Sternocleidomastoid (tissue), 1 donor: Measurements from ENCODE around the genes CSN3, OPRPN and DCK.

DNA sequence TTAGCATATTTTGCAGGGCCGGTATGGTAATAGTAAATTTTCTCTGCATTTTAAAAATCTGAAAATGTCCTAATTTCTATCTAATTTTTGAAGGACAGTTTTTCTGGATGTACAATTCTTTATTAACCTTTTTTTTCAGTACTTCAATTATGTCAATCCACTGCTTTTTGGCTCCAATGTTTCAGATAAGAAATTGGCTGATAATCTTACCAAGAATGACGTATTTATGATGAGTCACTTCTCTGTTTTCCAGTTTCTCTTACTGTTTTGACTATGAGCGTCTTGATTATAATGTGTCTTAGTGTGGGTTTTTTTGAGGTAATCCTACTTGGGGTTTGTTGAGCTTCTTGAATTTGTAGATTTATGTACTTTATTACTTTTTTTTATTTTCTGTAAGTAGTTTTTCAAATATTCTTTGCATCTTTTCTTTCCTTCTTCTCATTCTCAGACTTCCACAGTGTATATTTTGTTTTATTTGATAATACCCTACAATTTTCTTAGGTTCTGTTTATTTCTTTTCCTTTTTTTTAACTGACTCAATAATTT lies 47.2 kb downstream of the UGT2B11 start:
- PRO-cap, result no peak

DNA sequence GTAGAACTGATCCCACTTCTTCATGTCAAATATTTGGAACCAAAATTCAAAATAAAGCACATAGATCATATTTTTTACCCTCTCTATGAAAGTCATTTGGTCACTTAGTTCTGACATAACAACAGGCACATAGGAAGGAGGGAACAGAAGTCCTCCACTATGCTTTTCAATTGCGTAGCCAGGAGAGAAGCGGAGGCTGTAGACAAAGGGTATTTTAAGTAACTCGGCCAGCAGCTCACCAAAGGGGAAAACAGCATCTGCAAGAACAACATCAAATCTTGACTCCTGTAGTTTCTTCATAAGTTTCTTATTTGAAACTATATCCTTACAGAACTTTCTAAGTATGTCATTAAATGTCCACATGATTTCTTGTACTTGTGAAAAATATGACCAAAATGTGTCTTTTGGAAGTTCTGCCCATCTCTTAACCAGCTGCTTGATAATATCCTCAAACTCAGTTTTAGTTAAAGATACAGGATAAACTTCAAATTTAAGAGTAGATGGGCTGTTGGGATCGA lies 492 bp downstream of the UGT2B4 start:
- PRO-cap, result no peak

DNA sequence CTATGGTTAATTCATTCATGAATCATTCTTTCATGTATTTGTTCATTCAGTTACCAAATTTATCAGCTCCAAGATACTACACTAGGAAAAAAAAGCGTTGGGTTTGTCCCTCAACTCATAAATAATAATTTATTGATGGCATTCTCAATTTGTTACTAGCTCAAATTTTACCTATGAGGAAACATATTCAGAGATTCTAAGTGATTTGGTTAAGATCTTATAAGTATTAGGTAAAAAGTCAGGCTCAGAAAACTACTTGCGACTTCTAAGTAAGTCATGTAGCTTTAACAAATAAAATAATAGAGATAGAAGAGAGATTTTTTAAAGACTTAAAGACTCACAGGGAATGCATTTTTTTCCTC lies 6.7 kb upstream of the SULT1B1 start:
- PRO-cap, result no peak

DNA sequence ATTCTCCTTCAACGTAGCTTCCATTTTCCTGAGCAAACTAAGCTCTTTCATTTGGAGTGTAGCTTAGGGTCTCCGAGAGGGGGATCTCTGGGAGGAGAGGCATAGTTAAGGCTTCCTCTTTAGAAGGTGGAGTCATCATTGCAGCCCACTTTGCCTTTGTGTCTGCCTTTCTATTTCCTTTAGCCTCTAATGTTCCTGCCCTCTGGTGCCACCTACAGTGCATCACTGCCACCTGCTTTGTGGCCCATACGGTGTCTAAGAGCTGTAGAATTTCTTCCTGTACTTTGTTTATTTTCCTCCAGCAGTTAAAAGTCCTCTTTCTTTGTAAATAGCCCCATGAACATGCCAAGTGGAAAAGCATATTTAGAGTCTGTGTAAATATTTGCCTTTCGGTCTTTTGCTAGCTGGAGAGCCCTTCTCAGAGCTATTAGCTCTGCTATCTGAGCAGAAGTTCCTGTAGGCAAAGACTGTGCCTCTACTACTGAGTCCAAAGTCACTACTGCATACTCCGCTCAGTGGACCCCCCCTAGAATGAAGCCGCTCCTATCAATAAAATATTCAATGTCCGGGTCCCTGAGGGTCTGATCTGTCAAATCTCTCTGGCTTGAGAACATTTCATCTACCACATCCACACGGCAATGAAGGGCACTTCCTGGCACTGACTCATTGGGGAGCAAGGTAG lies 36.5 kb downstream of the SULT1E1 start:
- PRO-cap, result no peak

DNA sequence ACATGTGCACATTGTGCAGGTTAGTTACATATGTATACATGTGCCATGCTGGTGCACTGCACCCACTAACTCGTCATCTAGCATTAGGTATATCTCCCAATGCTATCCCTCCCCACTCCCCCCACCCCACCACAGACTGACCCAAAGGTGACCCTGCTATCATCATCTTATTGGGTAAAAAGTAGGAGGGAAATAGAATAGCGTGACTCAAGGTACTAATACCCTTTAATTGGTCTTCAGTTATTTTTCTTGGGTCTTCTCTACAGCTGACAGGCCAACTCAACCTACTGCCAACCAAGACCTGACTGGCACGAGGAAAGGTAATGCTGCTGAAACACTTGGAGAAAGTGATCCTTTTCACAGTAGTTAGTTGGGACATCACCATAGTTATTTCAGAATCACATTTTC lies at the start of gene CSN3:
CSN3 (plus strand) TSS at position 252 of the 408 bp plus-strand sequence.
- PRO-cap, result no peak

DNA sequence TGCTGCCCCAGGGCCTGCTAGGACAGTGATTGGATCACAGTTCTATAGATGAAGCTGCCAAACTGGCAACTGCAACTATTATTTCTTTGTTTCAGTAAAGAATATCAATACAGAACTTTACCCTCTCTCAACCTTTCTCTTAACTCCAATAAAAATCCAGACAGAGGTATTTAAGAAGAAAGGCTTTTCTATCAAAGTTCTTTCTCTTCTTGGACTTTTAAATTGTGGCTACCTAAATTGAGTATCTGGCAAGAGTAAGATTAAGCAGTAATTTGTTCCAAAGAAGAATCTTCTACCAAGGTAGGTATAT lies at the start of gene OPRPN:
OPRPN (plus strand) TSS at position 200 of the 310 bp plus-strand sequence.
- PRO-cap, result no peak

DNA sequence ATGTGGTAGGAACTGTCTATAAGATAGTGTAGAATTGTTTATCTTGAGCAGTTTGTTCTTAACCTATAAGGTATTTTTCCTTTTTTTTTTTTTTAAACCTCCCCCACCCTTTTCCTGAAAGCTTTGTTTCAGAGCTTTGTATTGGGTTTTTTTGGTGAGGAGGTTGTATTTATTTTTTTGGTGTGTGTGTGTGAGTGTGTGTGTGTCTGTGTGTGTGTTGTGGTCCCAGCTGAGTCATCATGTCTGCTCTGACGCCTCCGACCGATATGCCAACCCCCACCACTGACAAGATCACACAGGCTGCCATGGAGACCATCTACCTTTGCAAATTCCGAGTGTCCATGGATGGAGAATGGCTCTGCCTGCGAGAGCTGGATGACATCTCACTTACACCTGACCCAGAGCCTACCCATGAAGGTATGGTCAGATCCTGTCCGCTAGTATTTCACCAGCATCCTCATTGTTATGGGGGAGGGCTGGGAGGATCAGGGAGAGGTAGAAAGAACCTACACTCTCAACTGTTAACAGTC lies 636 bp downstream of the RUFY3 start:
- PRO-cap, result no peak

- PRO-cap, result no peak
Observed at GRCh38 chr4:70818471-70819421, 20.9 kb downstream of the GRSF1 start.

DNA sequence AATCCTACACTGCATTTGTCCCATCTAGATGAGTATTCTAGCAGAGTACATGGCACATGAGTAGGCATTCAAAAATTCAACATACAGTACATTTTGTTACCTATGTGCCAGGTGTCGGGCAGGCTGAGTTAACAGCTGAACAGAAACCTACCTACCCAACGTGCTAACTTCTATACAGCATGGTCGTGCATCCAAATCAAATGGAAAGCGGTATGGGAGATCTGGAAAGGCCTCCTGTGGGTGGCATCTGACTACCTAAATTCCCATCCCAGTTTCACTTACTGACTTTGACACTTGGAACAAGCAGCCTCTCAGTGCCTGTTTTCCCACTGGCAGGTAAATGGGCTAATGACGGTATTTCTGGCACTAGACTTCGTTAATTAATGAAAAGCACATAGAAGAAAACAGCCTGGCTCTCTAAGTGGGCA lies 692 bp upstream of the DCK start:
- PRO-cap, result no peak

DNA sequence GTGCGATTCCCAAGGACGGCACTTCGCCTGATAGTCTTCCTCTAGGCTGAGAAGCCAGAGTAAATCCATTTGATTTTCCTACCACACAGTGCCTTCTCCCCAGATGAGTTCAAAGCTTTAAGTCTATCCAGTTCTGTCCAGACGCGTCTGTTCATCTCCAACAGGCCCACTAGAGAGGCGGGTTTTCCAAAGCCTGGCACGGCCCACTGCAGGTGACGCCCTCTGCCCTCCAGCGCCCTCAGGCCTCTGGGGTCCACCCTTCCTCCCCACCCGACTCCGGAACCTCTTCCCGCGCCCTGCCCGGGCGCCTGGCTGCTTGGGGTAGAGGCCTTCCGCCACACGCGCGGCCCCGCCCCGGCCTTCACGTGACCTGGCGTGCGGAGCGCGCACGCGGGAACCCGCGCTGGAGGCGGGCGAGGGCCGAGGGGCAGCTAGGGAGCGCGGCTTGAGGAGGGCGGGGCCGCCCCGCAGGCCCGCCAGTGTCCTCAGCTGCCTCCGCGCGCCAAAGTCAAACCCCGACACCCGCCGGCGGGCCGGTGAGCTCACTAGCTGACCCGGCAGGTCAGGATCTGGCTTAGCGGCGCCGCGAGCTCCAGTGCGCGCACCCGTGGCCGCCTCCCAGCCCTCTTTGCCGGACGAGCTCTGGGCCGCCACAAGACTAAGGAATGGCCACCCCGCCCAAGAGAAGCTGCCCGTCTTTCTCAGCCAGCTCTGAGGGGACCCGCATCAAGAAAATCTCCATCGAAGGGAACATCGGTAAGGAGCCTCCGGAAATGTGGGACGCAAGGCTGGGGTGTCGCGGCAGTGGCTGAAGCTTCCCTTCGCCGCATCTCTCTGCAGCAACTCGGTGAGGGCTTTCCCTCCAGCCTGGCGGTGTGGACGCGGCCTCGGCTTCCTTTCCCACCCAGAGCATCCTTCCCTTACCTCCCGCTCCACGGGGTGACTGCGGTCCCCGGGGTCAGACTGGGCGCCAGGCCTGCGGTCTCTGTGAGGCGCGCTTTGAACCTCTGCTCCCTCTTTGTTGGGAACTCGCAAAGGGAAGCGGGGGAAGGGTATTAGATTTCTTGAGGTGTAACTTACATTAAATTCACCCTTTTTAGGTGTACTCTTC lies at the start of gene DCK:
DCK (plus strand) TSS at position 479 of the 1,111 bp plus-strand sequence.
- PRO-cap, result bidirectional peak, plus-strand start at position 408 of the sequence, minus-strand start at position 298 of the sequence; bidirectional peak, plus-strand start at position 595 of the sequence, minus-strand start at position 630 of the sequence; unidirectional peak, minus-strand start at position 849 of the sequence

DNA sequence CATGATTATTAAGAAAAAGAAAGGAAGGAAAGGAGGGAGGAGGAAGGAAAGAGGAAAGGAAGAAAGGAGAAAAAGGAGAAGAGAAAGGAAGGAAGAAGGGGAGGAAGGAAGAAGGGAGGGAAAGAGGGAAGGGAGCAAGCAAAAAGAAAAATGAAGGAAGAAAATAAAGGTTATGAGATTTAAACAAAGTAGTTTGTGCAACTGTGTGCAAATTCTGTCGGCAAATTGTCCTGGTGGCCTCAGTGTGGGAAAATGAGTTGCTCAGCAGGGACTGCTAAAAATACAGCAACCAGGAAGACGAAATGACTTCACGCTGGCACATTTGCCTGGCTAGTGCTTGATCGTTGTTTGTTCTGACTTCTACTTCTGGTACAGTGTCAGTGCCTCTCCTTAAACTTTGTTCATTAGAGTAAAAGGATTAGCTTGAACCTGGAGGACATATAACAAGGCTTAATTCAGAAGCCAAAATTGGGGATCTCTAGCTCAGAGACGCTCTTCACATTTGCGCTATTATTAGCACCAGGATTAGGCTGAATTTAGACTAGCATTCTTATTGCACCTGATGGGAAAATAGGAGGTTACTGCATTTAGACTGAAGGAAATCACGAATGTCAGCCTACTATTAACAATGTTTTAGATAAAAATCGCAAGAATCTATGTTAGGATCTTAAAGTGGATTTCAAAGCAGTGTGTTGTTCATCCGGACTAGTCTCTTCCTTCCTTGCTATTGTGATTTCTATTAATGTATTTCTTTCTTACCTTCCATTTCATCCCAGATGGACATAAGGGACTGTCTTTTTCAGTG lies 81.3 kb downstream of the DCK start:
- PRO-cap, result no peak

DNA sequence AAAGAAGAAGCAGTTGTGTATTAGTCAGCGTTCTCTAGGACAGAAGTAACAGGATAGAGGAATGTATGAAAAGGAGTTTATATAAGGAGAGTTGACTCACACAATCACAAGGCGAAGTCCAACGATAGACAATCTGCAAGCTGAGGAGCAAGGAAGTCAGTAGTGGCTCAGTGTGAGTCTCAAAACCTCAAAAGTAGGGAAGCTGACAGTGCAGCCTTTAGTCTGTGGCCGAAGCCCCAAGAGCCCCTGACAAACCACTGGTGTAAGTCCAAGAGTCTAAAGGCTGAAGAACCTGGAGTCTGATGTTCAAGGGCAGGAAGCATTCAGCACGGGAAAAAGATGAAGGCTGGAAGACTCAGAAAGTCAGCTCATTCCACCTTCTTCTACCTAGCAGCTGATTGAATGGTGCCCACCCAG lies 181.2 kb downstream of the GC start:
- PRO-cap, result no peak

DNA sequence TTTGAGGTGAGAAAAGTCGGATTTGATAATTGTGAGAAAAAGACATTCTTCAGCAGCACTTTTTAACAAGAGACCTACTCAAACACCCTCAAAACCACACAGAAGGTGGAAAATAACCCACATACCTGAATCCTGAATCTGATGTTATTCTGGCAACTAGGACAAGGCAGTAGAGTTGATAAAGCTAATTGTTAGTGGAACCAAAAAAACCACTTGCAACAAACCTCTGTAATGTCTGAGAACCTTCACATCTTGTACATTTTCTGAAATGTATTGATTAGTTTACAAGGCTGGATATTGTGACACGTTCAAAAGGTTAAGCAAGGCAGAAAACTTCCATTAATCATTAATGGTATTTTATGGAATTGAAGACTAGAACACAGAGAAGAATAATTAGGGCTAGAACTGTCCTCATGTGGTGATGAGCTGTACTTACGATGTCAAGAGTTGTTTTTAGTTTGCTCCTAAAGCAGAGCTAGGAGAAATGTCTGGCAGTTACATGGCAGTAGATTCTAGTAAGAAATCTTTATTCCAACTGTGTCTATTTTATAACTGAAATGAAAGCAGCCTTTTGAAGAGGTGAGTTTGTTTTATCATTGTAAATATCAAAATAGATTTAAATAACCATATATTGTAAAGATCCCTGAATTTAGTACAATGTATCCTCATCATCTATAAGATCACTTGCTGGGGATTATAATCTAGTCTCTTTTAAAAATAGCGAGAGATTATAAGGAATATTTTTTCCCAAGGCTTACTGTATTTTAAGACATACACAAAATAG lies 12.2 kb downstream of the GC start:
- PRO-cap, result no peak

GRCh38 chr4:72924760-72925231 lies 144.7 kb downstream of the COX18 start:
- PRO-cap, result no peak

GRCh38 chr4:73113465-73114081 lies 44.1 kb upstream of the COX18 start:
- PRO-cap, result no peak

GRCh38 chr4:73234152-73235349 lies 24.0 kb downstream of the ANKRD17 start:
- PRO-cap, result no peak

- PRO-cap, result no peak
Observed at GRCh38 chr4:73250749-73251418, 7.7 kb downstream of the ANKRD17 start.

DNA sequence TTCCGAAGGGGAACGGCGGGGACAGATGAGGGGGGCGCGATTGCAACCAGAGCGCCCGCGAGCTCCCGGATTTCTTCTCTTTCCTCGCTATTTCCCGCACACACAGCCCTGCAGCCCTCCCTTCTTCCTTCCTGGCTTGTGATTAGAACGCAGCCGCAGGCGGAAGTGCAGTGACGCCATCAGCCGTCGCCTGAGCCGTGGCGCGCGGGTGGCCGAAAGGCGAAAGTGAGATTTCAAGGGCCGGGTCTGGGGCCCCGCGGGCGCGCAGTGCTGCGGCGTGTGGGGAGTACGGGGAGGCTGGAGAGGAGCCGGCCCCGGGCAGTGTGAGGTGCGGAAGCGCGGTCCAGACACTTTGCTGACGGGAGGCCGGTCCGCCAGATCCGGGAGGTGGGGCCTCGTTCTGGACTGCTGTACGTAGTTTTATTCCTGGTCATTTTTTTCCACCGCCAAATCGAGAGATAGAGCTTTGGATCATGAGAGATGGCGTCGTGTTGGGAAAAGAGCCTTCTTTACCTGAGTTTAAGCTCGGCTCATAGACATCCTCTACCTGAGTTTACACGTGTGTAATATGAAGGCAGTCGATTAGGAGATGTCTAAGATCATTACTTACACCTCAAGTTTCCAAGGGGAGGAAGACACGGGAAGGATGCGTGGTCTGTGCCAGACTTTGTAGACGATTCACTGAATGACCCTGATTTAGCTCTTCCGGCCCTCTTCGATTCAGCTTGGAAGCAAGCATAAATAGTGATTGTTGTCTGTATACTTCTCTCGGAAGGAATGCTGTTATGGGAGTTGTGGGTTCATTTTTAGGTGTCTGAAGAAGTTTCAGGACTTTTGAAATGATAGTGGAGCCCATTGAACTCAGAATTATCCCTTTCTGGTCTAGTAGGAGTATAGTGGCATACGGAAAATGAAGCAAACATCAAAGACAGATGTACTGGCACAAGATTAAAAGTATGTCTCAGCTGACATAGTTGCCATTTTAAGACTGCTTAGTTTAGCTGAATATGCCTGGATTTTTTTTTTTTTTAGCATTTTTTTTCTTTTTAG lies 726 bp upstream of the ANKRD17 start:
- PRO-cap, result bidirectional peak, plus-strand start at position 236 of the sequence, minus-strand start at position 133 of the sequence

DNA sequence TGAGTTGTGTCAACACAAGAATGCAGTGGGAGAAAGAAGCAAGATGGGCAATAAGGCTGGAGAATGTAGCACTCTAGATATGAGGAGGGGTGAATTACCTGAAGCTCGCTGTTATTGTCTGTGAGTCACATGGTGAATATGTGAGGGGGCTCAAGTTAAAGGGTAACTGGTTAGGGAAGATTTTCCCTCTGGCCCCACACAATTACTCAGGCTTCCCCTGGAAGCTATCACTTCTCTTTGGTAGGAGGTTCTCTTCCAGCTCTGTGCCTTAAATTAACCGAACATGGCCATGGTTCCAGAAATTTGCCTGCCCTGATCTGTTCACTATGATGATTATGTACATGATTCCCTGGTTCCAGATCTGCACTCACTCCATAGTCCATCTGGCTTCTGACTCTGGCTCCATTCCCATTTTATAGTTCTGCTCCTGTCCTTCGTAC lies 16.2 kb upstream of the ANKRD17 start:
- PRO-cap, result no peak

DNA sequence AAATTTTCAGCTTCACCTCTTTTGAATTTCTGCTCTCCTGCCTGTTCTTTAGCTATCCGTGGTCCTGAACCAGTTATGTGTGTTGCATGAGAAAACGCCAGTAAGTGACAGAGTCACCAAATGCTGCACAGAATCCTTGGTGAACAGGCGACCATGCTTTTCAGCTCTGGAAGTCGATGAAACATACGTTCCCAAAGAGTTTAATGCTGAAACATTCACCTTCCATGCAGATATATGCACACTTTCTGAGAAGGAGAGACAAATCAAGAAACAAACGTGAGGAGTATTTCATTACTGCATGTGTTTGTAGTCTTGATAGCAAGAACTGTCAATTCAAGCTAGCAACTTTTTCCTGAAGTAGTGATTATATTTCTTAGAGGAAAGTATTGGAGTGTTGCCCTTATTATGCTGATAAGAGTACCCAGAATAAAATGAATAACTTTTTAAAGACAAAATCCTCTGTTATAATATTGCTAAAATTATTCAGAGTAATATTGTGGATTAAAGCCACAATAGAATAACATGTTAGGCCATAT lies 14.0 kb downstream of the ALB start:
- PRO-cap, result no peak